ENCODE measurements around a stretch of chr2.

DNA sequence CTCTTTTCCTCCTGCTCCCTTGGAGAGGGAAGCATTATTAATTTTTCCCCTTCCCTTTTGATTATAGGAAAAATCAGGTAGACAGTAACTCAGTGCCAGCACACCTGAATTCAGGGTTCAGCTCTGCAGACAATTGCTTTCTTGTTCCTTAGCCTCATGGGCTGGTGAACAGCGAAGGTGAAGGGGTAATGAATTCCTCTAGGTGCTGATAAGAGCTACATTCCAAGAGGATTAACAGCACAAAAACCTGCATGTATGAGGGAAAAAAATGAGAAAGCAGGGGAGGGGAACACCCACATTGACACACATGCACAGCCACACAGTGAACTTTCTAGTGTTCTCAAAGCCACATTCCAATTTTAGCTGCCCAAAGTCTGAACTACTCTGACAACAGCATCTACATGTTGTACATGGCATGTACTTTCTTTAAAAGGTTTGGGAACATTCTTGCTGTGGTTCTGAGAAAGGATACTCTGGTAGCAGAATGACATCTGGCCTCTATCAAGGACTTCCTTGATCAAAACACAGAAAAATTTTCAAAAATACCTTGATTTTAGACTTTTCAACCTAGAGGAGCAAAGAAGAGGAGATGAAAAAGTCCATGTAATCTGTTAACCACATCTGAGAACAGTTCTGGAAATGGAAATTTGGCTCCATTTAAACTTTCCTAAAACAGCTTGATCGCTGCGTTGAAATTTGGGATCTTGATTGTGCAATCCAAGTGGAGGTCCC, 46.3 kb downstream of the SPATS2L start:
- RRBS: no CpG with 5 or more reads among the region's 3 CpGs

- RRBS: no CpG with 5 or more reads among the region's 5 CpGs
These were observed 71.4 kb downstream of the SPATS2L start for GRCh38 chr2:200377703-200378466.

DNA sequence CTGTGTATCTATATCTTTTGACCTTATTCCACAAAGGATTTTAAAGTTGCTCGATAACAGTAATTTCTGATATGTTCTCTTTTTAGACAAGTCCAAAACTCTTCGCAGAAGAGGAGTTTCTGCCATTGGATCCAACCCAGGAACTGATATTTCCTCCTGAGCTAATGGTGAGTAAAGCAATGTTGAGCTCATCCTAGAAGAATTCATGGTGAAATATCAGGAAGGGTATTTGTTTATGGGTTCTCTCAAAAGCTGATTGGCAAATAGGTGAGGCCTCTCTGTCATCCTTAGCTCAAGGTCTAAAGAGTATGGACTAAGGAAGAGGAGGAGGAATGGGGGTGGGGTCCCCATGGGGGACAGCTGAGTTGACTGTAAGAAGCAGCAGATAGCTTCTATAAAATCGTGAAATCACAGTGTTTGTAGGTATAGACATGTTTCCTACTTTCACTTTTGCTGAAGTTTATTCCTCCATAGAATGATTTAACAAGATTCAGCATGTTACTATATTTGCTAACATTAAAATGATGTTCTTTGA, 18.2 kb downstream of the AOX1 start:
- RRBS: no CpG with 5 or more reads among the region's 3 CpGs

- RRBS: no CpG with 5 or more reads among the region's 5 CpGs
These were observed 38.7 kb downstream of the AOX1 start for GRCh38 chr2:200624344-200625060.

- RRBS: no CpG with 5 or more reads among the region's 3 CpGs
These were observed 3.6 kb downstream of the BZW1 start for GRCh38 chr2:200815295-200815697.

DNA sequence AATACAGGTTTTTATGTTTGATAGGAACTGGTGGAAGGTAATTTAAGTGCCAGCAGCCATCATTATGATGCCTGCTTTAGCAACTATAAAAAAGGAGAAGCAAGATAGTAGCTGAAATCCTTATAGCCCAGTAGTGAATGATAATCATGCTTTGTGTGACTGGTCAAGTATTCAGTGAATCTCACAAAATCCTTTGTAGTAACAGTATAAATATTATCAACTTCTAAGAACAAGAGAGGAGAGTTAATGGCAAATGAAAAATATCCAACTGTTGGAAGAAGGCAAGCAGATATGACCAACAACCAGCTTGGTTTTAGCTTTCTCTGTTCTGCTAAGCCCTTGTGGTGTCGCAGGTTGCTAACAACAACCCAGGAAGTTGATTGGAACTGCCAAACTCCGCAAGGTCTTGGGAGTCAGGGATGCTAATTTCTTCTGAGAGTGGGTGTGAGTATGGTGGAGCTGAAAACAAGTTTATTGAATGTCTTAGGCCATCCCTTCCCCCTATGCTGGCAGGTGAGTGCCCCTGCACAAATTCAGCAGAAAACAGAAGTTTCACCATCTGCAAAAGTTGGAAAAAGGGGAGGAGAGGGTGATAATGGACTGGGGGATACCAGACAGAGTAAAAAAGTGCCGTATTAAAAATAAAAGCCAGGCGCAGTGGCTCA, 17.5 kb downstream of the BZW1 start:
- RRBS: no CpG with 5 or more reads among the region's 4 CpGs

GRCh38 chr2:200853379-200853607, 11.2 kb downstream of the CLK1 start:
- RRBS: no CpG with 5 or more reads among the region's 3 CpGs

GRCh38 chr2:201056956-201057621, 14.4 kb downstream of the HYCC2 start:
- RRBS: no CpG with 5 or more reads among the region's 2 CpGs

GRCh38 chr2:201070894-201071474, 487 bp downstream of the HYCC2 start:
- RRBS: no CpG with 5 or more reads among the region's 22 CpGs

- RRBS: under 1% methylated on average over 16 of the region's 54 CpGs
These were observed 2.5 kb downstream of the CFLAR start for GRCh38 chr2:201118146-201119188.

DNA sequence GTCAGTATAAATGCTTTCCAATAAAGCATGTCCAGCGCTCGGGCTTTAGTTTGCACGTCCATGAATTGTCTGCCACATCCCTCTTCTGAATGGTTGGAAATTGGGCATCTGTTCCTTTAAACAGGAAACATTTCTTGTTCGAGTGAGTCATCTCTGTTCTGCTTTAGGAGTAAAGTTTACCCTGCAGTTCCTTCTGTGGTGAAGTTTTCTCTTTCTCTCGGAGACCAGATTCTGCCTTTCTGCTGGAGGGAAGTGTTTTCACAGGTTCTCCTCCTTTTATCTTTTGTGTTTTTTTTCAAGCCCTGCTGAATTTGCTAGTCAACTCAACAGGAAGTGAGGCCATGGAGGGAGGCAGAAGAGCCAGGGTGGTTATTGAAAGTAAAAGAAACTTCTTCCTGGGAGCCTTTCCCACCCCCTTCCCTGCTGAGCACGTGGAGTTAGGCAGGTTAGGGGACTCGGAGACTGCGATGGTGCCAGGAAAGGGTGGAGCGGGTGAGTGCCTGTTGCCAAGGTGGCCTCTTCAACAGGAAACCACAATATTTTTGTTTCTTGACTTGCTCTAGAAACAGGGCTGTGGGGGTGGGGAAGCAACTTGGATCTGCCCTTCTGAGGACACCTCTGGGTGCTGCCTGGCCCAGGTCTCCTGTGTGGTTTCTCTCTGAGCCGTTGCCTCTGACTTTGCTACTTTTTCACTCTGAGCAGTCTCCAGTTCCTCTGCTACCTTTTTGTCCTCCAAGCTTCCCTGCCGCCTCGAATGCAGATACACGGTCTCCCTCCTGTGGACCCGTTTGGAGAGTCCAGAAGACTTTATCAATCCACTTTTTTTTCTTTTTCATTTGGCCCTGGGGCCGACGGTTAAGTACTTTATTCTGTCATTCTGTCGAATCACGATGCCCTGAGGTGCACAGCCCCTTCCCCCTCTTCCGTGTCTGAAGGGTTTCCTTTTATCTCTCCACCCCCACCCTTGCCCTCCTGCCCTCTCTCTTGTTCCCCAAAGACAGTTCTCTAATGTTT, 2.1 kb upstream of the CASP8 start:
- RRBS: no CpG with 5 or more reads among the region's 19 CpGs

DNA sequence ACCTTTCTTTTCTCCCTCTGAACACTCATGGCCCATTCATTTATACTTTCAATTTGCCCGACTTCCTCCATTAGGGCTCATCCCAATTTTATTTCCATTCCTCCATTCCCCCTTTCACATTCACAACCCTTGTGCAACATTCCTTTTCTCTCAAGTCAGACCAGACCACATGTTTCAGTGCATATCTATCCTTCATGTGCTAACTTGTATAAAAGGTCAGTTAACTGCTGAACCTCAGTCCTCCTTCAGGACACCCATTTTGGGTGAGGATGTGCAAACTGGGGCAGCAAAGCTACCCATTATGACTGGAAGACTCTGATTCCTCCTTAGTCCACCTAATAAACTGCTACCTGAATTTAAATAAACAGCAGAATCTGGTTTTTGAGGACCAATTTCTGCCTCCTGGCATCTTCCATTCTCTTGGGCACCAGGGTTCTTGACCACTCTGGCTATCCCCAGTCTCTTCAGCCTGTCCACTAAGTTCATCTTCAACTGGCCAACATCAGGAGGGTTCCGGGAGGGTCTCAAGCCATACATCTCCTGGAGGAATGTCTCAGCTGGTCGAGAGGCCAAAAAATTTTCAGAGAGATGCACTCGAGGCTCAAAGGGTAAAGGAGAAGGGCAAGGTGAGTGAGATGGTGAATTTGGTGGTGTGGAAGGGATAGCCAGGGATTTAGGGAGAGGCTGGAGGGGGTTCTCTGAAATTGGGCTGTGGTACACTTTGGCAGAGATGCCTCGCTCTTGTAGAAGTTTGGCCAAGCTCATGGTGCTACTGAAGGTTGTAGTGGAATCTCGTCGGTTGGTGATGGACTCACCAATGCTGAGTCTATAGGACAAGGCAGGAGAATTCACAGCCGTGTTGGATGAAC, 23.4 kb upstream of the FLACC1 start:
- RRBS: no CpG with 5 or more reads among the region's 8 CpGs

GRCh38 chr2:201407187-201407675, 44.0 kb downstream of the TRAK2 start:
- RRBS: no CpG with 5 or more reads among the region's 2 CpGs

- RRBS: no CpG with 5 or more reads among the region's 3 CpGs
These were observed 19.1 kb downstream of the TRAK2 start for GRCh38 chr2:201432126-201432556.

GRCh38 chr2:201697952-201698151, 592 bp downstream of the MPP4 start:
- RRBS: no CpG with 5 or more reads among the region's 1 CpG

- RRBS: no CpG with 5 or more reads among the region's 4 CpGs
These were observed 9.6 kb upstream of the ALS2 start for GRCh38 chr2:201790277-201790852.

GRCh38 chr2:201966814-201967405, 66.7 kb upstream of the FZD7 start:
- RRBS: no CpG with 5 or more reads among the region's 16 CpGs

DNA sequence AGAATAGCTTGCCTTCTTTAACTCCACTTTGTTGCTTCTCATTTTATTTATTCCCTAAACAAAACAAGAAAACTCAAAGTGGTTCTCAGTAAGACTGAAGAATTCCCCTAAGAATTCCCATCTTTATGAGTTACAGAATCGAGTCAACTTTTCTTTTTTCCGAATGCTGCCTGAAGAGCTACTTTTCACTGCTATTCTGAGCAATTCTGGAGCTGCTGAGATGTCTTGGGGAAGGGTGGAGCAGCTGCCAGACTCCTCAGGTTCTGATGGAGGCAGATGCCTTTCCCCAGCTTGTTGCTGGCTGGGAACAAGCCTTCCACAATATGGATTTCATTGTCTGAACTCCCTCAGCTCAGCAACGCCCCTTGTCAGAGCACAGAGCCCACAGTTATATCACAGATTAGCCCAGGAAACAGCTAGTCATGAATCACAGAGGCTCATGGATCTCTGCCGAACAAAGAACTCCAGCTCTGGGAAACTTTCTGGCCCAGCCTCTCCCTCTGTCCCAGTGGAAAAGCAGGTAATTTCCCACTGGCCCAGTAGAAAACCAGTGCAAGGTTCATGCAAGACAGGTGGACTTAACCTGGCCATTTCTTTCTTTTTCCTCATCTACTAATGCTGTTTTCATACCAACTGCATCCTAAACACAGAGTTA, 8.9 kb upstream of the KIAA2012 start:
- RRBS: no CpG with 5 or more reads among the region's 4 CpGs

DNA sequence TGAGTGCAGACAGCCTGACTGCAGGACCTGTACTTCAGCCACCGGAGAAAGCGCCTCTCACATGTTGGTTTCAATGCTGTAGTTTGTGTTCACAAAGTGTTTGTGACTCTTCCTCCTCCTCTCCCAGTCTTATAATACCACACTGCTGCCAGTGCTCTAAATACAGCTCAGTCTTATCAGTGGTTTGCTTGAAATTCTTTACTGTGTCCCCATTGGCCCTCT, 77.3 kb downstream of the SUMO1 start:
- RRBS: no CpG with 5 or more reads among the region's 2 CpGs

GRCh38 chr2:202642604-202643554, 8.1 kb downstream of the FAM117B start:
- RRBS: no CpG with 5 or more reads among the region's 6 CpGs